Osteoblast (primary cell): ENCODE measurements around the genes KCTD8, YIPF7, ATP10D, NFXL1, CNGA1 and ZAR1.

- CAGE, long polyA plus RNA = no peak
- RRBS = no CpG with 5 or more reads among the region's 1 CpG
Observed at GRCh38 chr4:42654993-42655481, 1.9 kb downstream of the ATP8A1 start.

DNA sequence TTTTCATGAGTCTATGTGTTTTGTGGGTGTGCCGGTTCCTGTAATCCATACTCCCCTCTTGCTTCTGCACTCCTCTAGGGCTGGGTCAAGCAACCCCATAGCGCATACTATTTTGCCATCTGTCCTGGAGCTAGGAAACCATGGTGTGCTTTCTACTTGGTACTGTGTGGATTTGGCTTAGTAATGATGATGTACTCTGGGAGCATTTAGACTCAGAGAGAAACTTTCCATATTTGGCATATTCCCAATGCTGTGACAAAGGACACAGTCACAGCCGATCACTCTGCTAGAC is 86.2 kb upstream of the GRXCR1 start:
- CAGE, long polyA plus RNA = no peak
- RRBS = no CpG with 5 or more reads among the region's 3 CpGs

DNA sequence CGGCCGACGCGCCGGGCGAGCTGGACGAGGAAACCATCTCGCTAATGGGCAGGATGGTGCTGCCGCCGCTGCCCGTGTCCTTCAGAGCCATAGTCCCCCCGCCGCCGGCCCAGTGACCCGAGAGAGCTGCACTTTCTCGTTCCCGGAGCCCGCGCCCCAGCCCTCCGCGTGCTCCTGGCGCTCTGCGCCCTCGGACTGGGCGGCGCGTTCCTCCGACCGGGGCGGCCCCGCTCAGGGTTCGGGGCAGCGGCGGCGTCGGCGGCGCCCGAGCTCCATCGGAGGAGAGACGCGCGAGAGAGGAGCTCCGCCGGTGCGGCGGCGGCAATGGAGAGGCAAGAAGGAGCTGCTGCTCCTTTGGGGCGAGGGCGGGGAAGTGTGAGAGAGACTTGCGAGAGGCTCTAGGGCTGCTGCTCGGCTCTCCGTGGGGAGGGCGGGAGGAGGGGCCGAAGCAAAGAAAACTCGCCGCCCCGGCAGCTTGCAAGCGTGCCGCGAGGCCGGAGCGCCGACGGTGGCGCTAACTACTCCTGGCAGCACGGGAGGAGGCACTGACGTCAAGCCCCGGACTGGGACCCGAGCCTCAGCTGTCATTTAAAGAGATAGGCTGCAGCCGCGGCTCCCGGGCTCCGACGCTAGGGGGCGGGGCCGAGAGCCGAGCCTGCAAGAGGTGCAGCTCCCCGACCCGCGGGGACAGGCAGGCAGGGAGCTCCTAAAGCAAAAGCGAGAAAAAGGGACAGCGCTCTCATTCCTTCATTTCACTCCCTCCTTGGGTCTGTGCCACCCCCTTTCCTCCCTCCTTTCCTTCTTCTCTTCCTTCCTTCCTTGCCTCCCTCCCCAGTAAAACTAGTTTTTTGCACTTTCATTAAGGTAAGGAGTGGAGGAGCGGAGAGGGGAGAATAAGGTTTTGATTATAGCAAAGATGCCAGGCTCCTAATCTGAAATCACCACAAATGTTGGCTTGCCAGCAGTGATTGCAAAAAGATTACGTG is at the start of gene KCTD8:
KCTD8 (minus strand) TSS at position 377 of the 986 bp plus-strand sequence.
- CAGE, long polyA plus RNA = no peak
- RRBS = 3% methylated on average over 43 of the region's 85 CpGs

DNA sequence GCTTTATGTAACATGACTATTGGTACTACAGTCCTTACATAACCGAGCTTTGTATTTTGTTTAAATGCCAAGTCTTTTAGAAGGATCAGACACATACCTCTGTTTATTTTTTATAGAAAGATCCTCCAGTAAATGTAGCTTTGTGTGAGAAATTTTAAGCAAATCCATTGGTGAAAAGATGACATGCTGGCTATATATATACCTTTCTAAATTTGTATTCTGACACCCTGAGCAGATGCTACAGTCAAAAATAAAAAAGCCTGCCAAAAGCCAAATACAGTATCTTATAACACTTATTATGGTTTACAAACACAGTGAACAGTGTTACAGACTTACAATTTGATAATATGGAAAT is at the start of gene YIPF7:
YIPF7 (minus strand) TSS at position 169 of the 355 bp plus-strand sequence.
- CAGE, long polyA plus RNA = no peak
- RRBS = no CpG with 5 or more reads among the region's 1 CpG

DNA sequence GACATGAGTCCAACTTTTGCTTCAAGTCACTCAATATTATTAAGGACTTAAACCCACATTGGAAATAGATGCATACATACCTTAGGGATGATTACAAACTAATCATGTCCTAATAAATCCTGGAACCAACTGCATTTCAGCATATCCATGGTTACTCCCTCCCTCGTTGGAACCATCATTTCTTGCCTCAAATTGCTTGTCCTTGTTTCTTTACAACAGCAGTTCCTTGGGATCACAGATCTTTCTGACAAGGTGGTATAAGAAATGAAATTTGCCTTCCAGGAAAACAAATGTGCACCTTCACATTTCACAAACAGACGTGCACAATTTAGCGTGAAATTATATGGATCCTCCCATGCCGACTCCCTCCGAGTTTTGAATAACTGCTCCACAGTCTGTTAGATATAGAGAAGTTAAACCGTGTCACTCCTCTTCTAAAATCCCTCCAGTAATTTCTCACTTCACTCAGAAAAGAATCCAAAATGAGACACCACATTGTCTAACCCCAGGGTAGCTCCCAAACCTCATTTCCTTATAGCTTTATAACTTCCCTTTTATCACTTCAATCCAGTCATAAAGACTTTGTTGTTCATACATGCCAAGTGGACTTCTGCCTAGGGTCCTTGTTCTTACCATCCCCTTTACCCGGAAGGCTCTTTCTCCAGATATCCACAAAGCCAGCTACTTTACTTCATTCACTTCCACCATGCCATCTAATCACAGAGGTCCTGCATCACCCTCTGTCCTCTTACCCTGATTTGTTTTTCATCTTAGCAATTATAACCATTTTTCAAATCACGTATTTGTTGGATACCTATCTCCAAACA is 156.1 kb downstream of the GABRB1 start:
- CAGE, long polyA plus RNA = no peak
- RRBS = no CpG with 5 or more reads among the region's 8 CpGs

DNA sequence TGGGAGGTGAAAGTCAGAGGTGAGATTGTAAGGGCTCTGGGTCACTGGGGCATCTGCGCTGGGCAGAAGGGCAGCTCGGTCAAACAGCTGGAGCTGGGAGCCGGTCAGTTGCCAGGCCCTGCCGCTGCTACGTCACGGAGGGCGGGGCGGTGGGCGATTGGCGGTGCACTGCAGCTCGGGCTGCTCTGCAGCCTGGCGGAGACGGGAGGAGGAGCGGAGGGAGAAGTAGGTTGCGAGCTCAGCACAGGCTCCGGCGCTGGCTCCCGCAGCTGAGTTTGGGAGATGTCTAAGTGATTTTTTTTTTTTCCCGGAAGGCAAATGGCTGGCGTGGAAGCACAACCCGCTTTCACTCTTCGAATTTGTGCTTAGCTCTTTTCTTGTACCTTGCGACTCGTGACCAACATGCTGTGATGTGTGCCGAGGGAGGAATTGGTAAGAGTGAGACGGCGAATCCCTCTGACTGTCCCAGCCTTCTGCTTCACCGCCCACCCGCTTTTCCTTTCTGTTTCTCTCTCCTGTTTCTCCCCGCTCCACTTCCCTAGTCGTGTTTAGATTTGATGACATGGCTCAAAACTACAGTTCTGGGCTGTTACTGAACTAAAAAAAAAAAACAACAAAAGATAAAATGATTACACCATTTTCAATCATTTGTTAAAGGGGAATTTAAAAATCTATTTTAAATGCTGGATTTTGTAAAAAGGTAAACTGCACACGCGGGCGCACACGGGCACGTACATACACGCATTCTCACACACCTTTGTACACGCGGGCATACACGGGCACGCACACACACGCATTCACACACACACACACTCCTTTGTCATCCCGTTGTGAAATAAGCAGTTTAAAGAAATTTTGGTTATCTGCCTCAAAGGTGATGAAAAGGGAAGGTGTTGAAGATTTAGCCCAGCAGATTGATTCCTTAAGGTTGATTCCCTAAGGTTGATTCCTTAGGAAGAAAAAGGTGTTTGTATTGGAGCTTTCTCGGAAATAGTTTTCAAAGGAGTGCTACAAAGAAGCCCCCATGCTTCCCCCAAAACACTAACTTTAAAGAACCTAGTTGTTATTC is at the start of gene ATP10D:
ATP10D (plus strand) TSS at position 188 of the 1,069 bp plus-strand sequence.
- CAGE, long polyA plus RNA = no peak
- RRBS = no CpG with 5 or more reads among the region's 44 CpGs

DNA sequence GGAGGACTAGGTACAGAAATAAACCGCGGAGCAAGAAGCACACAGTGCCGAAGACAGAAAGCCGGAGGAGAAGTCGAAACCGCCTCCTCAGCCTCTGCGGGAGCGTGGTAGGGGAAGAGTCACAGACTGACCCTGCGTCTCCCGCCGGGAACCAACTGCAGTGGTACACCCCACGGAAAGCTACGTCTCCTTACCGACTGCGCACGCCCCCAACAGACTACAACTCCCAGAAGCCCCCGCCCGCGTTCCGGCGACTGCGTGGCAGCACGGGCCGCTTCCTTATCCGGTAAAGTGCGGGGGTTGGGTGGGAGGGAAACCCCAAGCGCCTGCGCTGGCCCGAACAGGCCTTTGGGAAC is at the start of gene NFXL1:
NFXL1 (minus strand) TSS at position 165 of the 356 bp plus-strand sequence.
- CAGE, long polyA plus RNA = no peak
- RRBS = 1% methylated on average over 19 of the region's 29 CpGs

- CAGE, long polyA plus RNA = no peak
- RRBS = 2% methylated on average over 14 of the region's 48 CpGs
Observed at GRCh38 chr4:48015940-48016883, at the start of gene CNGA1. CNGA1 (minus strand) TSS chr4:48016681.

DNA sequence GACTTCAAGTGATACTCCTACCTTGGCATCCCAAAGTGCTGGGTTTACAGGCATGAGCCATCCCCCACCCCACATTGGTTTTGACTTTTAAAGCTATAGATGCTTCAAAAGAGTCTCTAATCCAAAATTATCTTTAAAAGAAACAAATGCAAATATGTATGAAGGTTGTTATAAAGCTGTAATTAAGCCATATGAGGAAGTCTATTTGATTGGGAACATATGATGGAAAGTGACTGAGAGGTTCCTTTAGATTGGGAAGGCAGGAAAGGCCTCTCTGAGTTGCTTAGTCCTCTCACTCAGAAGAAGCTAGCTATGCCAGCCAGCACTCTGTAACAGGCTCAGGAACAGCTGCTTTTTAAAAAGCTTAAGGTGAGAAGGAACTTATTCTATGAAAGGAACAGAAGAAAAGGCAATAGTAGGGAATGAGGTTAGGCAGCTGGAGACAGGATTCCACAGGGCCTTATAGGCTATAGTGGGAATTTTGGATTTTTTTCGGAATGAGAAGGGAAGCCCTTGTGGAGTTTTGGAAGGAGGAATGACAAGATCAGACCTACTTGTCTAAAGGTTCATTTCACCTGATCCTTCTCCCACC is 2.8 kb downstream of the NIPAL1 start:
- CAGE, long polyA plus RNA = no peak
- RRBS = no CpG with 5 or more reads among the region's 1 CpG

GRCh38 chr4:48127369-48128542 is 6.3 kb downstream of the TXK start:
- CAGE, long polyA plus RNA = no peak
- RRBS = no CpG with 5 or more reads among the region's 17 CpGs

GRCh38 chr4:48340148-48340590 is 1.2 kb upstream of the SLAIN2 start:
- CAGE, long polyA plus RNA = no peak
- RRBS = no CpG with 5 or more reads among the region's 7 CpGs

DNA sequence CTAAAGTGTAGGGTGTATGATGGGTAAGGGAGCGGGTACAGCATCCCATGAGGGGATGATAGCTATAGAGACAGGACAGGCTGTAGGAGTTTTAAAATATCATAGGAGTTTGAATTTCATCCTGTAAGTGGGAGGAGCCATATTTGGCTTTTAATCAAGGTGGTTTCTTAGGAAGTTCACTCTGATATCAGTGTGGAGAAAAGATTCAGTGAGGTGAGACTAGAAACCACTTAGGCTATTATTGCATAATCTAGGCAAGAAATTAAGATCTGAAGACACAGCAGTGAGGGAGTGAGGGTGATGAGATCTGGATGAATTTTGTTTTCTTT is 48.4 kb downstream of the SLAIN2 start:
- CAGE, long polyA plus RNA = no peak
- RRBS = no CpG with 5 or more reads among the region's 1 CpG

DNA sequence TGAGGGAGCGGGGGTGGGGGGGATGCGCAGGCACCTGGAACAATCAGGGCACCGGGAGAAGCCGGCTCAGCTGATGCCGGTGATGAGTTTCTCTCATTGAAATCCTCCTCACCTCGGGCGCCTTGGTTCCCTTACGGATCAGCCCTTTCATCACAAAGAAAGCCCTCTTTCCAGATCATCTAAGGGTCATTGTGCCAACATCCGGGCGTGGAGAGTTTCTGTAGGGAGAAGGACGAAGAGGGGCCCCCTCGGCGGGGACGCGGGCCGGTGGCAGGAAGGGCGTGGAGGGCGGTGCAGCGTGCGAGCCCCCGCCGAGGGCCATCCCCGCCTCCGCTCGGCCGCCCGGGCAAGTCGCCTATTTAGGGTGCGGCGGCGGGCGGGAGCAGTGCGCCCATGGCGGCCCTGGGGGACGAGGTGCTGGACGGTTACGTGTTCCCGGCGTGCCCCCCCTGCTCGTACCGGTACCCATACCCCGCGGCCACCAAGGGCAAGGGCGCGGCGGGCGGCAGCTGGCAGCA is at the start of gene ZAR1:
ZAR1 (plus strand) TSS at position 354 of the 518 bp plus-strand sequence.
- CAGE, long polyA plus RNA = no peak
- RRBS = 6% methylated on average over 31 of the region's 47 CpGs

DNA sequence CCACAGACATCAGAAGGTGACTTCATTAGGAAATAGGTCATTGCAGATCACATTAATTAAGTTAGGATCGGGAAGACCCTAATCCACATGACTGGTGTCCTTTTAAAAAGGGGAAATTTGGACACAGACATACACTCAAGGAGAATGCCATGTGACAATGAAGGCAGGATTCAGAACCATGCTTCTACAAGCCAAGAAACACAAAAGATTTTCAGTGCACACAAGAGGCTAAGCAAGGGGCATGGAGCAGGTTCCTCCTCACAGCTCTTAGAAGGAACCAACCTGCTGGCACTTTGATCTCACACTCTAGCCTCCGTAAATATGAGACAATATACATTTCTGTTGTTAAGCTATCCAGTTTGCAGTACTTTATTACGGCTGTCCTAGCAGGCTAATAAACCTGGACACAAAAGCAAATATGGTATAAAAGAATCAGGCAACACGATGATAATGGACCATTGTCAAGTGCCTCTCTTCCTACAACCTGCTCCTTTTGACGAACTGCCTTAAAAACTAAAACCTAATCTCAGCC is 114.4 kb downstream of the ZAR1 start:
- CAGE, long polyA plus RNA = no peak
- RRBS = no CpG with 5 or more reads among the region's 5 CpGs

DNA sequence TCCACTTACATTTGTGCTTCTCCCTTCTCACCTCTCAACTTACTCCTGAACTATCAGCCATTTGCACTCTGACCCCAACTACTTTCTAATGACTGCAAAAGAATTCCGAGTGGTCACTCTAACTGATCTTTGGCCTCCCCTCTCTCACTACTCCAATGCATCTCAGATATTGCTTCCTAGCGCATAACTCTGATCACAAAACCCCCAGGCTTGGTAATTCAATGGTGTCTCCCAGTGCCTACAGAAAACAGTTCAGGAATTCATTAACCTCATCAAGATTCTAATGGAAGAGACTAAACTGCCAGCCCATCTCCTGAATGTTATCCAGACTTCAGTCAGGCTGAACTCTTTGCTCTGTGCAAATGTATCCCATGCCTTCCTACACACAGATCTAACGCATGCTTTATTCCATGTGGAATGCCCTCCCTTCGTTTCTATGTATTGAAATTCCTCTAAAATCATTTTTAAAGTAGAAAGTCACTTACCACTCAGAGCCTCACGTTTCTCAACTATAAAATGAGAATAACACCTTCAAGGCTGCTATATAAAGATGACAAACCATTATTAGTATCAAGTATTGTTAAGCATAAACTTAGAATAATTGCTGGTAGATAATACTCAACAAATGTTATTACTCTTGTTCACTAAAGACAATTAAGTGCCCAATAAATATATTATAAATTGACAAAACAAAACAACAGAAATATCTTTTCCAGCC is 61.0 kb downstream of the FRYL start:
- CAGE, long polyA plus RNA = no peak
- RRBS = no CpG with 5 or more reads among the region's 5 CpGs

GRCh38 chr4:48831721-48832088 is 817 bp downstream of the OCIAD1 start:
- CAGE, long polyA plus RNA = no peak
- RRBS = no CpG with 5 or more reads among the region's 3 CpGs

DNA sequence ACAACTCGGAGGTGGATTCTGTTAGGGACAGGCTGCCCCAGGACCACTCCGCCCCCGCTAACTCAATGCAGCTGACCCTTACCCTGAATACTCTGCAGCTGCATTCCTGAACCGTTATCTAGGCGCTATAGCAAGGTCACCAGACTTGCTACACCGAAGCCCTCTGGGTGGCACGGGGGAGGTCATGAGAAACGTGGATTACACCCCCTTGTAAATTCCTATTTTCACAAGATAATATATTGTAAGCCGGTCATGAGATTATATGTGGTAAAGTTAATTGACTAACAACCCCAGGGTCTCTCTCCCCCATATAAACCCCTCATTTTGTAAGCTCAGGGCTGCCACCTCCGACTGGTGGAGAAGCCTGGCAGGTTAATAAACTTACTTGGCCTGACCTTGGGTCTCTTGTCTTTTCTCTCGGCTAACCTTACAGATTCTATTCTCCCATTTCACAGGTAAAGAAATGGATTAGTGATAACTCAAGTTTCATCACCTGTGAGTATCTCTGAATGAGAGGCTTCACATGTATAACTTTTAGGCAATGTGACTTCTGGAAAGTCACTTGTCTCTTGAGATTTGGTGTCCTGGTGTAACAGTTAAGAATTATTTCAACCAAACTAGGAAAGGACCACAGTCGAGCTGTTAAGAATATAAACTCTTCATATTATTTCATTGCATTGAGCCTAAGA is 37.3 kb downstream of the ERVMER34-1 start:
- CAGE, long polyA plus RNA = no peak
- RRBS = no CpG with 5 or more reads among the region's 12 CpGs

DNA sequence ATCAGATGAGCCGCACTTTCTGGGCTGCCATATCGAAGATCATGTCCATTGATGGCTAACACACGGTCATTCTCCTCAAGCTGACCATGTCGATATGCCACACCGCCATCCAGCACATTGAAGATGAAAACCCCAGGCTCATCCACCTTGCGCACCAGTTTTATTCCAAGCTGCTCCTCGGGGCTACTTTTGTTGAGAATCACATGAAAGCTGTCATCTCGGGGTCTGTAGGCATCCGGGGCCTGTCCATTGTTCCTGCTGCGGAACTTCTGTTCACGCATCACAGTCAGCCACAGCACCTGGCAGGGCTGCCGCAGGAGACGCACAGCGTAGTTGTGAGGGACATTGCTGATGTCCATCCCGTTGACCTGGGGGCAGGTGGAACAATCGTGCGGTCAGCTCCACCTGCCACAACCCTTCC is 95.2 kb downstream of the LNX1 start:
- CAGE, long polyA plus RNA = no peak
- RRBS = no CpG with 5 or more reads among the region's 17 CpGs

DNA sequence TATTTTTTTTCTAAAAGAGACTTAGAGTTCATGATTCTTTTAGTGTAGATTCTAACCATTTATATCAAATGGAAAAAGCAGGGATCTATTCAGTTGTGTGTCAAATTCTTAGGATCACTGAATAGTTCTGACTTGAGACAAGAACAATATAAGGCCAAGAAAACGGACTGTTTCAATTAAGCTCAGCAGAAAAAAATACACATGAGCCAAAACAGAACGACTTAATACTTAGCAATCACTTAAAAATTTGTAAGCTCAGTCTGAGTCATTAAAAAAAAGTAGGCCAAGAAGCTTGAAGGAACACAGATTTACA is 49.9 kb downstream of the LNX1 start:
- CAGE, long polyA plus RNA = no peak
- RRBS = no CpG with 5 or more reads among the region's 2 CpGs

- CAGE, long polyA plus RNA = no peak
- RRBS = no CpG with 5 or more reads among the region's 7 CpGs
Observed at GRCh38 chr4:54197040-54197765, 31.9 kb upstream of the PDGFRA start.